Endometrial microvascular endothelial cells (primary cell): Measurements from ENCODE around the genes RIPK3 and CTSG.

GRCh38 chr14:24233137-24233346 is 313 bp downstream of the GMPR2 start:
- RAMPAGE, long total RNA: no peak

- RAMPAGE, long total RNA: no peak
Observed at GRCh38 chr14:24233347-24233886, 688 bp downstream of the GMPR2 start.

- RAMPAGE, long total RNA: no peak
Observed at GRCh38 chr14:24243255-24243916, 963 bp upstream of the TINF2 start.

DNA sequence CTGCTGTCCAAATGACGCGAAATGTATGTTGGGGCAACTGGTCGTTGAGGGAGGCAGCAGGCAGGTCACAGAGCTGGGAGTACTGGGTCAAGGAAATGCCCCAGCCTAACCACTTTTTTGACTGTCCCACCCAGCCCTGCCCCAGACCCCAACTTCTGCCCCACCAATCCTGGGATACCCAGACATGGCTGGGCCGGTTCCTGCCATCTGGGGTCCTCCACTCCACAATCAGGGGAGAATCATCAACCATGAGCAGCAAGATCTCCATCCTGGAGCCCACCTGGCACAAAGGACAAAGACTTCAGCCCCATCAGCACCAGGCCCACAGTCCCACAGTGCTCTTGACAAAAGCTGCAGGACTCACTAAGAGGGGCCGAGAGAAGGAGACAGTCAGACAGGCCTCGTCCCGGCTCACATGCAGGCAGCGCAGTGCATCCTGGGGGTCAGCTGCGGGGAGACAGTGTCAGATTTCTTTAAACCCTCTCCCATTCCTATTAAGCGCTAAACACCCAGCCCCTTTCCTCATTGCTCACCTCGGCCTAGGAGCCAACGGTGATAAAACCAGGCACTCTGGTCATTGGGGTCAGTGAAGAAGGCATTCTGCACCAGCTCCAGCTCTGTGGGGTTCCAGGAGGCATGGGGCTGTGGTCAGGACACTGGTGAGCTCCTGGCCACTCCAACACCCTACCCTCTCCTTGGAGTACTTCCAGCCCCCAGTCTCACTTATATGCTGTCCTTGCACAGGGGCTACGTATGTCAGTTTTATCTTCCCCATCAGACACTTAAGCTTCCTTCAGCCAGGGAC is 2.6 kb downstream of the RABGGTA start:
- RAMPAGE, long total RNA: no peak

DNA sequence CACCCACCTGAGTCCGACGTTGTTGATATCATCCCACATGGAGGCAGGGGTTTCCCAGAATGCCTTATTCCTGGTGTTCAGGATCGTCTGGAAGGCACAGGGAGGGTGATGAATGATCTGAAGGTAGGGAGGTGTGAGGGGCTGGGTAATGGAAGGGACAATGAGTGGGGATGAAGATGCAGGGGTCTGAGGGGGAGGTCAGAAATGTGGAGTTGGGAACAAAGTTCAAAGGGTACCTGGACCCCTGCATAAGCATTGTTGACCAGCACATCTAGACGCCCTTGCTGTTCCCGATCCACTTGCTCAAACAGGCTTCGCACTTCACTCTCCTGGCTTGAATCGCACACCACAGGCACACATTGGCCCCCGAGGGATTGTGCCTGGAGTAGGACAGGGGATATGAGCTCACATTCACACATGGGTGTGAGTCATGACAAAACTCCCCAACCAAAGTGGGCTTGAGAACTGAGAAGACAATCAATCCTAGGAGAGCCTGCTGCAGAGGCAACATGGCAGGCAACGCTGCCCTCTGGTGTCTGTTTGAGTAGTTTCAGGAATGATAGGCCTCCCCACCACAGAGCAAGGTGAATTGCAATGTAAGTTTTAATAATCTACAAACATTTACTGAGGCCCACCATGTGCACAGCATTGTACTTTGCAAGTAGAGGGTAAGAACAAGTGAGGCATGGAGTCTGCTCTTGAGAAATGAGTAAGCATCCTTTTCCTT is 2.9 kb downstream of the DHRS1 start:
- RAMPAGE, long total RNA: no peak

DNA sequence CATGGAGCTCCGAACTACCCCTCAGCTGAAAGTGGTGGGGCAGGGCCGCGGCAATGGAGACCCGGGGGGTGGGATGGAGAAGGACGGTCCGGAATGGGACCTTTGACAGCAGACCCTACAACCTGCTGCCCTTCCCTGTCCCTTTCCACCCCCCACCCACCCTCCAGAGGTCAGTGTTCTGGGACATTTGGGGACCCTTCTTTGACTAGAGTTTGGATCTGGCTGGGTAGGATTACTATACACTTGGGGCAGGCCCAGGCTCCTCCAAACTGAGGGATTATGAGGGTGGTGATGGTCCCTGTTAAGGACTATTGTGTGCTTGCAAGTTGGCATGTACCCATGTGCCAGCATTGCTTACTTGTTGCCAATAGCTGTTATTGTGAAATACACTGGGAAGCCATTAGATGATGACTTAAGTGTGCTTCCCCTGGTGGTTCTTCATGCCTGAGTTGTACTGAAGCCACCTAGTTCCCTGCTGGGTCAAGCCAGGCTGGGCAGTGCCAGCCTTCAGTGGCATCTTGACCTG is 397 bp downstream of the LTB4R start:
- RAMPAGE, long total RNA: no peak

GRCh38 chr14:24339085-24340179 is at the start of gene RIPK3:
Gene RIPK3 (minus strand): TSS chr14:24339991.
- RAMPAGE, long total RNA: no peak

DNA sequence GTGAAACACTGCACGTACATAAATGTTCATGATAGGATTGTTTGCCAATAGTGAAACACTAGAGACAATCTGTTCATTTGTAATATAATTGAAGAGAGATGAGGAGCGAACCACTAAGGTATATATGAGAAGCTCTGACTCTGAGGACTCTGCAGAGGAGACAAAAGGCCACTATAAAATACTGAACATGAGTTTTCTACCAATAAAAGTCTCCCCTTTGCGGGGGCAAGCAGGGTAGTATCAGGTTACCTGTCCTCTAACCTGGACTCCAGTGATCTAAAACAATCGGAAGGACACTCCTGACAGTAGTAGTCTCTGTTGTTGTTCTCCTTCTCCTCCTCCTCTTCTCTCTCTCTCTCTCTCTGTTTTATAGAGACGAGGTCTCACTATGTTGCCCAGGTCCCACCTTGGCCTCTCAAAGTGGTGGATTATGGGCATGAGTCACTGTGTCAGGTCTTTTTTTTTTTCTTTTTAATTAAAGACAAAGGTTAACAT is 6.1 kb upstream of the NYNRIN start:
- RAMPAGE, long total RNA: no peak

DNA sequence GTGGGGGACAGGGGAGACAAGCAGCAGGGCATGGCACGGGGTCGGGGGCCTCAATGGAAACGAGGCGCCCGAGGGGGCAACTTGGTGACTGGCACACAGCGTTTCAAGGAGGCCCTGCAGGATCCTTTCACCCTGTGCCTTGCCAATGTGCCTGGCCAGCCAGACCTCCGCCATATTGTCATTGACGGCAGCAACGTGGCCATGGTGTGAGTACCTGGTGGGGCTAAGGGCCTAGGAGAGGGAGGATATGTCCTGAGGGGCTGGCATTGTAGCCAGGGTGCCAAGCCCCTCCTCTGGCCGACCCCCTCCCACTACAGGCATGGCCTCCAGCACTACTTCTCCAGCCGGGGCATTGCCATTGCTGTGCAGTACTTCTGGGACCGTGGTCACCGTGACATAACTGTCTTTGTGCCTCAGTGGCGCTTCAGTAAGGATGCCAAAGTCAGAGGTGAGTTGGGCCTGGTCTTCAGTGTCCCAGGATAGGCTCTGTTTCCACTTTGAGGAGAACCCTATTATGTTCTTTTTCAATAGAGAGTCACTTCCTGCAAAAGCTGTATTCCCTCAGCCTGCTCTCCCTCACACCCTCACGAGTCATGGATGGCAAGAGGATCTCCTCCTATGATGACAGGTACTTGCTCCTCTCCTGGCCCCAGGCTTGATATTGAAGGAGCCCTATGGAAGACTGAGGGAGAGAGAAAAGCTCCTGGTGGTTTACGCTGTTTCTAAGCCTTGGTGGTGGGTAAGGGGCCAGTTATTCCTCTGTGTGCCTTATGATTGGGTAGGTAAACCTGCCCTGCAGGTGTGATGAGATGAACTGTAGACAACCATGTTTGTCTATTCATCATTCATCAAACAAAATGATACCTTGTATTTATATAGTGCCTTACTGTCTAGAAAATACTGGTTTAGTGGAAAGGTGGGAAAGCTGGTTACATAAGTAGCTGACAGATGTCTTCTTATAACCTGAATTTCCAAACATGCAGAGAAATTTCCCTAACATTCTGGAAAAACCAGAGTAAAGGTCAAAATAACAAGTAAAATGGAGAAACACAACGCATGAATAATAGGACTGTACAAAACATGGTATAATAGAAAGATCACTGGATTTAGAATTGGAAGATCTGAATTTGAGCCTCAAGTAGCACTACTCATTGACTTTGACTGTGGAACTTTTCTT is 3.0 kb downstream of the KHNYN start:
- RAMPAGE, long total RNA: no peak

GRCh38 chr14:24438578-24439422 is 3.8 kb downstream of the SDR39U1 start:
- RAMPAGE, long total RNA: no peak

DNA sequence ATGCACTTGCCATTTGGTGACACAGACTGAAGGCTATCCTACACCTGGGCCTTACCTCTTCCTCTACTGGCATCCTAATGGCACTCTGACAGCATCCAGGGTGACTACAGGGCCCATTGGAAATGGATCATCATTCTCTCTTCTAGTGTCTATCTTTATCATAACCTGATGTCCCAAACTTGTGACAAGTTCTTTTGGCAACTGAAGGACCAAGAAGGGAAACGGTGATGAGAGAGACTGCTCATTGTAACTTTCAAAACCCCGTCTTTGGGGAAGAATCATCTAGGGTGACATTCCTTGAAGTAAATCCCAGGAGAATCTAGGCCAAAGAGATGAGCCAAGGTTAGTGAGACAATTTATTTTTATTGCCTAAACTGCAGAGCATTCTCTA is 3.2 kb downstream of the SDR39U1 start:
- RAMPAGE, long total RNA: no peak

GRCh38 chr14:24525861-24526205 is 17.8 kb upstream of the CMA1 start:
- RAMPAGE, long total RNA: no peak

DNA sequence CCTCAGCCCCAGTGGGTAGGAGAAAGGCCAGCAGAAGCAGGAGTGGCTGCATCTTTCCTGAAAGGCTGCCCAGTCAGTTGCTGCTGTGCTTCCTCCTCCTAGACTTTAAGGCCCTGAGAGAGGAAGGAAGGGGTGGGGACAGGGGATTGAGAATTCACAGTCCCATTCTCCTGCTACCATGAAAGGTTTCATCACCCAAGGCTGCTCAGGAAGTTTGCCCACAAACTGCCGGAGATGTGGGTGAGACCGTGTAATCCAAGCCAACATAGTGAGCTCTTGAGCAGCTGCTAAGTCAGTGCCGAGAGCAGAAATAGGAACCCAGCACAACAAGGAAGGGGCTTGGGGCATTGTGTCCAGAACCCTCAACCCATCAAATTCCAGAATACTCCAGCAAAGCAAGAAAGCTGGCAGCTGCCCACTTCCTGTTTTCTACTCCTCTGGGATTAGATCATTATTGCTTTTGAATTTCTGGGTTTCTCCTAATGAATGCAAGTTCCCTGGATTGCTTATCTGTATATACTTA is at the start of gene CTSG:
CTSG (minus strand) TSS at position 79 of the 523 bp plus-strand sequence.
- RAMPAGE, long total RNA: no peak

- RAMPAGE, long total RNA: no peak
Observed at GRCh38 chr14:24607098-24607509, 2.4 kb downstream of the GZMH start.

DNA sequence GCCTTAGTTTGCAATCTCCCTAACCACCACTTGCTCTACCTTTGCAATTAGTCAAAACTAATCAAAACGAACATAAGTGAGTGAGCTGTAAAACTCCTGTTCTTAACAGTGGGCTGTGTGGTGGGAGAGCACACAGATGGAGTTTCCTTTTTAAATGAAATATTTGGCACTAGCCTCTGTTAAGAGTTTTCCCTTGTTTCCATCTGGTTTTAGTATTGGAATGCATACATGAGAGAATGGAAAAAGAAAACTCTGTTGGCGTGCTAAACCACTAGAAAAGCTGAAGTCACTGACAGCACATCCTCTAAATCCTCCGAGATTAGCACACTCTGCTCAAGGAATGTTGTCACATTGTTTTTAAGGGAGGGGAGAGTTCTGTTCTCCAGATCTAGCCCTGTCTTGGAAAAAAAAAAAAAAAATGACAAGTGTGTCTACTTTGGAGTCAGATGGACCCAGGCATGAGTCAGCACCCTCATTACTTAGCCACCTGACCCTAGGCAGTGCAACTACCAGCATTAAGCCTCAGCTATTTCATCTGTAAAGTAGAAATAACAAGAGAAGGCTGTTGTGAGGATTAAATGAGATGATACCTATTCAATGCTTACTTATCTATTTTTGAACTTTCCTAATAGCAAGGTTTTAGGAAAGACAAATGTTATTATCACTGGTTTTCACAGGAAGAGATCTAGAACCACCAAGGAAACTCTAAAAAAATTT is 83.8 kb downstream of the STXBP6 start:
- RAMPAGE, long total RNA: no peak

DNA sequence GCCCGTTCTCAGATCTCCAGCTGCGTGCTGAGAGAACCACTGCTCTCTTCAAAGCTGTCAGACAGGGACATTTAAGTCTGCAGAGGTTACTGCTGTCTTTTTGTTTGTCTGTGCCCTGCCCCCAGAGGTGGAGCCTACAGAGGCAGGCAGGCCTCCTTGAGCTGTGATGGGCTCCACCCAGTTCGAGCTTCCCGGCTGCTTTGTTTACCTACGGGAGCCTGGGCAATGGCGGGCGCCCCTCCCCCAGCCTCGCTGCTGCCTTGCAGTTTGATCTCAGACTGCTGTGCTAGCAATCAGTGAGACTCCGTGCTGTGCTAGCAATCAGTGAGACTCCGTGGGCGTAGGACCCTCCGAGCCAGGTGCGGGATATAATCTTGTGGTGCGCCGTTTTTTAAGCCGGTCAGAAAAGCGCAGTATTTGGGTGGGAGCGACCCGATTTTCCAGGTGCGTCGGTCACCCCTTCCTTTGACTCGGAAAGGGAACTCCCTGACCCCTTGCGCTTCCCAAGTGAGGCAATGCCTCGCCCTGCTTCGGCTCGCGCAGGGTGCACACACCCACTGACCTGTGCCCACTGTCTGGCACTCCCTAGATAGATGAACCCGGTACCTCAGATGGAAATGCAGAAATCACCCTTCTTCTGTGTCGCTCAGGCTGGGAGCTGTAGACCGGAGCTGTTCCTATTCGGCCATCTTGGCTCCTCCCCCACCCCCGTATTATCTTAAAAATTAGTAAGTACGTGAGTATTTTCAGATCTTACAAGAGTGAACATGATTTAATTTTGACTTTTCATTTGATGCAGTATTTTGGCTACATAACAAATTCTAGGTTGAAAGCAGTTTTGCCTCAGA is 81.1 kb upstream of the NOVA1 start:
- RAMPAGE, long total RNA: no peak

DNA sequence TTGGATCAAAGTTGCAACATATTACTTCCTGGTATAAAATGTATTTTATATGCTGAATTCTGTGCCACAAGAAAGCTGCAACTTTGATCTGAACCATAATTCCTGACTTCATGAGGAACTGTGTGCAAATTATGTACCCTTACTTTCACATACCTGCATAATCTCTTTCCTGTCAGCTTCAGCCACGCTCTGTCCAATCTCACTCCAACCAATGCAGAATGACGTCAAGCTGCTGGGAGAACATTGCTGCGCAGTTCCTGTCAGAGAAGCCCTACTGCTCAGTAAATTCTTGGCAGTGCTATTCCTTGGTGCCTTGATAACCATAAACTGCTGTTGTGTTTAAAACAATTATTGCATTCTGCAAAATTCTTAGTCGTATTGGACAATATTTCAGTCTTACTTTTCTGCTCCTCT is 274.7 kb upstream of the NOVA1 start:
- RAMPAGE, long total RNA: no peak

DNA sequence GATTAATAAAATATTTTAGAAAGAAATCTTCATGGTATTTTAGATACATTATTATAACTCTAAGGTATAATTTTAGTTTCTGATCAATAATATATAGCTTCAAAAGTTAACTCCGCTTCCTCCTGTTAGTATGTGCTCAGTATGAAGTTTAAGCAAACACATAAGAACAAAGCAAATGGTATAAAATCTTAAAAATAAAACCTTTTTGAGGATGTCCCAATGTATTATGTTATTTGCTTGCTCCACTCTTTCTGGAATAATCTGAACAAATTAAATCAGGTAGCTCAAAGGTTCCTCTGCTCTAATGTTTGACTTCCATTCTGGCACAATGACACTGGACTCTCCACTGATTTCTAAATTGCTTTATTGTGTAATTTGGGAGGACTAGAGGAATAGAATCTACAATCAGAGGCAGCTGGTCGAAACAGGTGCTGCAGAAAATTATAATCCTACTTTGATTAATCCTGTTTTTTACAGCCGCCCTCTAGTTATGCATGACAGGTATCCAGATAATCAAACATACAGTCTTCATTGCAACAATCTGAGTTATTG is 523.7 kb upstream of the FOXG1 start:
- RAMPAGE, long total RNA: no peak

GRCh38 chr14:28317854-28318675 is 448.5 kb upstream of the FOXG1 start:
- RAMPAGE, long total RNA: no peak

DNA sequence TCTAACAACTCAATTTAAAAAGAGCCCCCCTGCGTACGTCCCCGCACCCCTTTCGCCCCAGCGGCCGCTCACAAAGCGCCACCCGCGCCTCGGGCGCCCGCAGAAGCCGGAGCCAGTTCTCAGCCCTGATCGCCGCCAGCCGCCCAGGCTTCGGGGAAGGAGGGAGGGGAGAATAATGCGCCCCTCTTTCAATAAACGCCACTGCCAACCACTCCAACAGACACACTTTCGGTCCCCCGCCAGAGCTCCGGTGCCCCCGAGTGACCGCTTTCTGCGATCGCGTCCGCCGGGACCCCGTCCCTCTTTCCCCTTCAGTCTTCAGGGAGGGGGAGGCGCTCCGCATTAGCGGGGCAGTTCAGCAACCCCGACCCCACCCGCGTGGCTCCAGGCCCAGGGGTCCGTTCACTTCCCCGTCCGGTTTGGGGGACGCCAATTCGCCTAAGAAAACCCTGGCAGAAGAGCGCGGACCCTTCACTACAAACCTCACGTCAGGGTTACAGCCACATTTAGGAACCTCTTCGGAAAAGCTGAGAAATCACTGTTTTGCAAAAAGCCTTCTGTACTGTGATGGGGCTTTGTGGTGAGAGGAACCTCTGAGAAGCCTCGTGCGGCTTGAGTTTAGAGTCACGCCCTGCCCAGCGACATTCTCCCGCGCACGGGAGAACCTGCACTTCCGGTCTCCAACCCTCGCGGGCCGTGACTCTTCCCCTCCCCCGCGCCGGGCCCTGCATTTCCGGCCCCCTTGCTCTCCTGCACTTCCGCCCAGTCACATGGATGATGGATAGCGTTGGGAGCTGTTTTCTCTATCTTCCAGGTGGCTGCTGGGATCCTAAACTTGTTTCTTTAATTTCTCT is 18.8 kb downstream of the FOXG1 start:
- RAMPAGE, long total RNA: no peak